Sciatic nerve (tissue), 1 donor: Measurements from ENCODE around the genes ACVR1 and LY75.

- PRO-cap = no peak
Measured at GRCh38 chr2:156492766-156493300, 56.7 kb downstream of the GPD2 start.

GRCh38 chr2:156544935-156545597 is 108.9 kb downstream of the GPD2 start:
- PRO-cap = no peak

DNA sequence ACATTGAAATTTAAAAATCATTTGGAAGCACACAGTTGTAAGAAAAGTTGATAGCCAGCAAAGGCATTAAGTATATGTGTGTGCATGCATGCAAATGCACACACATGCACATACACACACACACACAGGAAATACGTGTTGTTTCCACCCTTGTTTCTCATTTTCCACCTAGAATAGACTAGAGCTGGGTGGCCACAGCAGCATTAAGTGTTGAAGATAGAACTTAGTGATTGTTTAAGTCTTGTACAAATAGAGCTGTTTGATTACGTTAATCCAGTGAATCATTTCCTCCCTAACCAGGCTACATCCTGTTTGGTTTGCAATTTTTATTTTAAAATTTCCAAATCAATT is 74.8 kb upstream of the GALNT5 start:
- PRO-cap = no peak

DNA sequence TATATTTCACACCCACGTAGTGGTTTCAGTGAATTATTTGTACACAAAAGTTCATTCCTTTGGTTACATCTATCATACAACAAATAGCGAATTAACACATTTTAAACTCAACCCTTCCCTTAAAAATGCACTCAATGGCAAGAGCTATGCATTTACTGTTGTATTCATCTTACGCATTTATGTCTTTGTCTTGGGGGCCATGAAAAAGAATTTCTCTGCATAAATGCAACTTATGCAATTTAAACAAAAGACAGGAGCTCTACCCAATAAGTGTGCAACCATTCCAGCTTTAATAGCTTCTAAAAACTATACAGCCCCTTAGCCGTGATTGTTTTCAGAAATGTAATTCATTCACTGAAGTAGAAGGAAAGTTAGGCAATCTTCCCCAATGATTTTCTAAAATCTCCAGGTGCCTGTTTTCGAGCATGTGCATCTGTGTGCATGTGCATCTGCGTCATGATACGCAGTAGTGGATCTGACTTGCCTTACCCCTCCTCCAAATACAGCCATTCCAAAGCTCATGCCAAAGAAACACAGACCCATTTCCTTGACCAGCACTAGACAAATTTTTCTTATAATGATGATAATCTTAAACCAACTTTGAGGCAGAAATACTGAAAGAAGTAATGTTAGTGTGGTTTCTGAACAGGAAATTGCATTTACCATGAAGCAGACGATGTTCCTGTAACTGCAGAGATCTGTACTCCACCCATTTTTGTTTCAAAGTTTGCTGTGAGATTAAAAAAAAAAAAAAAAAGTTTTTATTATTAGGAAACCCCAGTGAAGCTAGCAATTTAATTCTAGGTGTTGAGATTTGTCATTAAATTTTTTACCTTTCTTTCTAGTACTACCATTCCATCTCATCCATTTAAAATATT is 25.8 kb downstream of the CYTIP start:
- PRO-cap = no peak

- PRO-cap = no peak
Measured at GRCh38 chr2:157419003-157419342, 24.9 kb downstream of the CYTIP start.

GRCh38 chr2:157442661-157442947 is 1.3 kb downstream of the CYTIP start:
- PRO-cap = no peak

- PRO-cap = no peak
Measured at GRCh38 chr2:157859338-157860281, 16.5 kb downstream of the ACVR1 start.

DNA sequence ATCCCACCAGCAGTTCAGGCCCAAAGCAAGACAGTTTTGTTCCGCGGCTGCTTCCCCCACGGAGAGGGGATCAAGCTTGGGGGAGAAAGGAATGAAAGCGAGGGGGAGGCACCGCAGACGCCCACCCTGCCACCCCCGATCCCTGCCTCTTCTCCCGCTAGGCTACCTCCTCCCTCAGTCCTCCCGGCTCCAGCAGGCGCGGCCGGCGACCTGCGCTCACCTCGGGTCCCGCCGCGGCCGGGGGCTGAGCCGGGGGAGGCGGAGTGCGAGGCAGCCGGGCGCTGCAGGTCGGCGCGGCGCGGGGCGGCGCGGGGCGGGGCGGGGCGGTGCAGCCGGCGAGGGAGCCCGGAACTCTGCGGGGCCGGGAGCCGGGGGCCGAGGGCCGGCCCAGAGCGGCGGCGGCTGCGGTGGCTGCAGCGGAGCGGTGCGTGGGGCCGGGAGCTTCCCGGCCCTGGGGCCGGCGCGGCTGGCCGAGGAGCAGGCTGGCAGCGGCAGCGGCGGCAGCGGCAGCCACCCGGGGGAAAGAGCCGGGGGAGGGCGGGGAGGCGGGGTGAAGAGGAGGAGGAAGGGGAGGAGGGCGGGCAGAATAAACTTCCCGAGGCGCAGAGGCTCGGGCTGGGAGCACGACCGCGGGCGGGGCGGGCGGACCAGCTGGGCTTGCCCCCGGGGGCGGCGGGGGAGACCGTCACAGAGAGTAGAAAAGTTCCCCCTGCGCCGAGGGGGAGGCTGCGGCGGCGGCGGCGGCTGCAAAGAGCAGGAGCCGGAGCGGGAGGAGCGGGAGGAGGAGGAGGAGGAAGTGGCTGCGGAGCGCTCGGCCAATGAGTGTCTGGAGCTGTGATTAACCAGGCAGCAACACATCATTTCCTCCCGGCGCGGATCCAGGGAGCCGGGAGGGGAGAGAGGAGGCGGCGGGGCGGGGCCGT is at the start of gene ACVR1:
Gene ACVR1, minus strand, starts transcription at position 755 of the 923 bp plus-strand sequence.
- PRO-cap = bidirectional peak, plus-strand start at position 390 of the sequence, minus-strand start at position 246 of the sequence; bidirectional peak, plus-strand start outside the sequence, minus-strand start at position 725 of the sequence

DNA sequence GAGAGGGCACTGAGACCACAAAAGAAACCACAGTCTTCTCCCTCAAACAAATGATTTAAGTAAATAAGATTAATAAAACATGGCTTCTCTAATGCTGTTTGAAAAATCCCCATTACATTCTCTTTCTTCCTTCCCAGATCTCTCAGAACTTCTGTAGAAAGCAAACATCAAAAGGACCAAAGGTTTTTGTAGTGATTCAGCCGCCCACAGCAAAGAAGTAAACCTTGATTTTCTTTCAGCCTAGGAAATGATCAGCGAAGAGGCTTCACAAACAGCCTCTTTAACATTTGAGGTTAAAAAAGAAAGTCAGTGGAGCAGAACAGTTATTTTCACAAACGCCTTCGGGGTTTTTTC is 89.5 kb downstream of the UPP2 start:
- PRO-cap = no peak

- PRO-cap = no peak
Measured at GRCh38 chr2:158456109-158456514, 441 bp downstream of the CCDC148 start.

GRCh38 chr2:158459189-158460126 is 2.7 kb downstream of the PKP4 start:
- PRO-cap = no peak

DNA sequence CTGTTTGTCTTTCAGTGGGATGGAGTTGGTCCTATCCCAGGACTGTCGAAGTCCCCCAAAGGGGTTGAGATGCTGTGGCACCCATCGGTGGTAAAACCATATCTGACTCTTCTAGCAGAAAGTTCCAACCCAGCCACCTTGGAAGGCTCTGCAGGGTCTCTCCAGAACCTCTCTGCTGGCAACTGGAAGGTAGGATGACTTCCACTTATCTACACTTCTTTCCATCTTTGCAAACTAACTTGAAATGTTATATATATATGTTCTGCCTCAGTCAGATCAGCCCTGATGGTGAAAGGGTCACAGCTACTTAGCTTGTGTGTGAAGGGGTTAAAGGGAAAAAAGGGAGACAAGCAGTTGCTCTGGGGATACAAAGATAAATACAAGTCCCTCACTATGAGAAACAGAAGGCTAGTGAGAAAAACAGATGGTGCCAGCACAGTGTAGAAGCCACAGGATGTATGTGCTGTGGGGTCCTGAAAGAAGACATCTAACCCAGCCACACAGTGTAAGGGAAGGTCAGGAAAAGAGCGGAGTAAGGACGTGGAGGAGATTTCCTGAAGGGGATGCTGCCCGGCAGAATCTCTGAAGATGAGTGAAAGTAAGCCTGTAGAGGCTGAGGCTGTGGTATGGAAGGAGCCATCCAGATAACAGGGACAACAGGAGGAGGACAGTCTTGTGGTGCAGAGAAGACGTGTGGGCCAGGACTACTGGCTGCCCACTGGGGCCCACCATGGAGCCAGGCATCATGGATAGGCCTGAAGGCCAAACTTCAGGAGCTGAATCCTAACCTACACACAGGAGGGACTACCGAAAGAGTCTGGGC is 131.6 kb upstream of the DAPL1 start:
- PRO-cap = no peak

- PRO-cap = no peak
Measured at GRCh38 chr2:159091911-159092470, 123.6 kb downstream of the TANC1 start.

DNA sequence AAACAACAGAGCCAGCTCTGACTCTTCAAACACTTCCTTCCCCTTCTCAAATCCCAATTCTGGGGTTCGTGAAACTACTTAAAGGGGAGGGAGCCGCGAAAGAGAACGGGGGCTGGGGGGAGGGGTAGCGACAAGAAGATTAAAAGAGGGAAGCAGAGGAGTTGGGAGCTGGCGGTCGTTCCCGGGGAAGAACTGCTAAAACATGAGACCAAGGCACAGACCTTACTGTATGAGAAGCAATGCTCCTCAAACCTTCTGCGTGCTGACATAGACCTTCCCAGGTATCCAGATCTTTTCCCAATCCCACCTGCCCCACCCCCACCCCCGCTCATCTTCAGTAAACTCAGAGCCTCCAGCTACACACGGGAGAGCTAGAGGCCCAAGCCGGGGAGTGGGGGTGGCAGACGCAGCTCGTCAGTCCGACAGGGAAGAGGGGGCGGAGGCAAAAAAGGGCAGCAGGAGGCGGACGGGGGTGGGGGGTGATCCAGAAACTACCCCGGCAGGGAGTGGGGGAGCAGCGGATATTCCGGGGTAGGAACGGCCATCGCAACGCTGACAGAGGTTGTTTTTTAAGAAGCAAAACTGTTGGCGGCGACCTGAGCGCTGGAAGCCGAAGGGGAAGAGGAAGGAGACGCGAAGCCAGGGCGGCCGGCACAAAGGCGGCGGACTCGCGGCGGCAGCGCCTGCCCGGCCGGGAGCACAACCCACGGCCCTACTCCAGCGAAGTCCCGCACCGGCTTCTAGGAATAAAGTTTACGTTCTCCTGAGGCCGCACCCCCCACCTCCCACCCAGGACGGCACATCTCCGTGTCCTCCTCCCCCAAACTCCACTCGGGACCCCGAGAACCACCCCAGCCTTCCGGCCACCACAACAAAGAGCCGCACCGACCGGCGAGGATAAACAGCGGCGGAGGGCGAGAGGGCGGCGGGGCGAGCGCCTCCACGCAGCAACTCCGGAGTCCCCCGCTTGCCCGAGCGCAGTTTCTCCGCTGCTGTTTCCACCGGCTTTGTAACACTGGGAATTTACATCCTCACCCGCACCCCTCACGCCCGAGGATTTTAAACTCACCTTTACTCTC is 836 bp downstream of the BAZ2B start:
- PRO-cap = bidirectional peak, plus-strand start at position 142 of the sequence, minus-strand start at position 53 of the sequence; bidirectional peak, plus-strand start at position 524 of the sequence, minus-strand start at position 393 of the sequence; bidirectional peak, plus-strand start at position 579 of the sequence, minus-strand start at position 741 of the sequence; bidirectional peak, plus-strand start at position 917 of the sequence, minus-strand start at position 955 of the sequence

GRCh38 chr2:159770279-159771021 is 27.6 kb downstream of the CD302 start:
- PRO-cap = no peak

DNA sequence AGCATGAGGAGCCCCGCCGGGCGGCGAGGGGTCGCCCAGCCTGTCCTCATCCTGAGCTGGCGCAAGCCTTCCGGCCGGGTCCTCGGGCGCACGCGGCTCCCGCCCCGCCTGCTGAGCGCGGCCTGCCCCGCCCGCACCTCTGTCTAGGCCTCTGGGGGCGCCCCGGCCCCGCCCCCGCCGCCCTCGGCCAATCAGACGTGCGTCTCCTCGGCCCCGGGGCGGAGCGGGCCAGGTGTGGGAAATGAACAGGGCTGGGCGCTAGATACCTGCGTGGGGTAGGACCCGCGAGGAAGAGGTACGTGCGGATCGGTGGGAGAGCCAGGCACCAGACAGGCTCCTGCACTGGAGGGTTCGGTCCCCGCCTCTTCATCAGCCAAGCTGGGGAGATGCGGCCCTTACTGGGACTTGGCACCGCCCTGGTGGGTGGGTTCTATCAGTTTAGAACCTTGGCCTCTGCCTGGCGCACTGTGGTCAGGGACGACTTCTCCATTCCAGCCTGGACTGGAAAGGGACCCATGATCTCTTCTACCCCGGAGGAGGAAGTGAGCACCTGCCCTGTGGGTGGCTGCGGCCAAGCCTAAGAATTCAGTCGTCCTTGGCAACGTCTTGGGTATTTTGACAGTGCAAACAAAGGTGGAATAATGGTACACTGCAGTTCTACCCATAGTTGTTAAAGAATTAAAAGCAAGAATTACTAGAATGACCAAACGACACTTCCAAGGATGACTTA is at the start of gene LY75:
Gene LY75, minus strand, starts transcription at position 124 of the 730 bp plus-strand sequence.
- PRO-cap = bidirectional peak, plus-strand start at position 278 of the sequence, minus-strand start at position 72 of the sequence

DNA sequence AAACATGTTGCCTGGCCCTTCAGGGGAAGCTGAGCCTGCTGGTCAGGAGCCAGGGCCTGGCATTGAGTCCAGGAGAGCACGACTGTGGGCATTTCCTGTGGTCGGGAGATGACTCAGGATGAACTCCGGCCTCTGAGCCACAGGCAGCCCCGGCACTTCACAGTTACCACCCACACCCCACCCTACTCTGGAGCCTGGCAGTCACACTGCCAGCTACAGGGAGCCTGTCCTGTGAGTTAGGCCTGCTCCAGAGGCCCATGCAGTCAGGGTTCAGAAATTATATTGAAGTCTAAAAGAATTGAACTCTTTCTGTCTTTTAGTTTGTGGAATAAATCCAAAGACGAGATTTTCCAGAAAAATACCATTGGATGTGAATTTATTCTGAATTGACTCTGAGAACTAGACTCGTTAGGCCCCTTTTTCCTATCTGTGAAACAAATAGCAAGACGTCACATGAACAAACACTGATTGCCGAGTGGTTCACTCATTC is 8.1 kb upstream of the ITGB6 start:
- PRO-cap = no peak

DNA sequence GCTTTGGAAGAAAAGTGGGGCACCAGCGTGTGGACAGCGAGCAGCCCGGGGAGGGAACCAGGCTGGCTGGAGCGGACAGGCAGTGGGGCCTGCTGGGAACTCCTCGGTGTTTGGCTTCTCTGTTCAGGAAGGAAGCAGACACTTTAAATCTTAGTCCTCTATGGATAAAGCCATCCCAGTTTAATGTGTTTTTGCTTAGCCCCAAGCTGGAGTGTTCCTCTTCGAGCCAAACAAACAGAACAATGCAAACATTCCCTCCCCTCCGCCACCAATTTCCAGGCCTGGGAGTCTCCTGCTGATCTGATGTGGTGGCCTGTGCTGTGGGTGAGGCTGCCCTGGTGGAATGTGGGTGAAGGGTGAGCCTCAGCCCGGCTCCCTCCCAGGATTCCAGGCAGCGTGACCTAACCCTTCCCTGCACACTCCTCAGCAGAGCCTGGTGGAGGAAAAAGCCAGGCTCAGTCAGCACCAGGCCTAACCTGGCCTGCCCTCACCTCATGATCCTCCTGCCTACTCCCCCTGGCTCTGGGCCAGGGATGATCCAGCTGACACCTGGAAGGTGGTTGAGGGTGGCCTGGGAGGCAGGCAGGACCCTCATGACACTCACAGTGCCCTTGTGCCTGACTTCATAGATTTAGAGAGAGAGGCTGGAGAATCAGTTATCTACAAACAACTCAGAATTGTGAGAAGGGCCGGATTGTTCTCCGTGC is 21.6 kb upstream of the ITGB6 start:
- PRO-cap = bidirectional peak, plus-strand start at position 426 of the sequence, minus-strand start at position 302 of the sequence

DNA sequence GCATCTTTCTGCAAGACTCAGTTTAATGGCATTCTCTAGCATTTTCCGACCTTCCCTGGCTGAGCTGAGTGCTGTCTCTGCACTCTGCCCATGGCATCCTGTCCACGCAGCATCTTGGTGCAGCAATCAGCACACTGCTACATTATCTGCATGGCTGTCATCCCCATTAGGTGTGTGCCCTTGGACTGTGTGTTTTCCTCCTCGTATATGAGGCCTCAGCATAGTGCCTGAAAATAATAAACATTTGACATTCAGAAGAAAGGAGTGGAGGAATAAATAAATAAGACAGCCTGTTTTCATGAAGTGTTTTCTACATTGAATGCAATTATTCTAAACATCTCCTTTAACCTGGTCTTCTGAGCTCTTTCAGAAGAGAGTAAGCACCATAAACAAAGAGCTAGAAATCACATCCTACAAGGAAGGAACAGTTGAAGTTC is 131.3 kb upstream of the ITGB6 start:
- PRO-cap = no peak

GRCh38 chr2:160393946-160394706 is 99.5 kb downstream of the RBMS1 start:
- PRO-cap = no peak